ENCODE data around the genes YPEL4, OR9Q2, GLYATL2 and GLYATL1.

- PRO-cap = no peak
Measured at GRCh38 chr11:57327208-57327583, 2.4 kb upstream of the TNKS1BP1 start.

- PRO-cap = no peak
Measured at GRCh38 chr11:57328115-57328822, 3.5 kb upstream of the TNKS1BP1 start.

DNA sequence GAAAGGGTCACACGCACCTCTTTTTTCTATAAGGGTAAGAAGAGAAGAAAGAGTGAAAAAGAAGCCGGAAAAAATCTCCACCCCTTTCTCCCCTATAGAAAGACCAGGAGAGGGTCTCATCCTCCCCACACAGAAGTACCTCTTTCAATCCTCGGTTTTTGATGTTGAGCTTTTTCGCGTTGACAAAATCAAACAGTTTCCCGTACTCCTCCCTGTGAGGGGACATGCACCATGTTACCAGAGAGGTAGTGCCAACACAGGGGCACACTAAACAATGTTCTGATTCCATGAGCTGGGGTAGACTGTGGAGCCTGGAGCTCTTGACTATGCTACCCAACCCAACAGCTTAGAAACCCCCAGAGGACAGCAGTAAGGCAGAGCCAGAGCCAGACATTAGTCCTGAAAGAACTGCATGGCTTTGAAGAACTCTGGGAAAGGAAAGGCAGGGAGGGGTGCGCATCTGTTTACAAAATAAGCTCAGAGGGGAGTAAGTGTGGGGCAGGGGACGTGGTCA, 4.9 kb downstream of the SSRP1 start:
- PRO-cap = no peak

DNA sequence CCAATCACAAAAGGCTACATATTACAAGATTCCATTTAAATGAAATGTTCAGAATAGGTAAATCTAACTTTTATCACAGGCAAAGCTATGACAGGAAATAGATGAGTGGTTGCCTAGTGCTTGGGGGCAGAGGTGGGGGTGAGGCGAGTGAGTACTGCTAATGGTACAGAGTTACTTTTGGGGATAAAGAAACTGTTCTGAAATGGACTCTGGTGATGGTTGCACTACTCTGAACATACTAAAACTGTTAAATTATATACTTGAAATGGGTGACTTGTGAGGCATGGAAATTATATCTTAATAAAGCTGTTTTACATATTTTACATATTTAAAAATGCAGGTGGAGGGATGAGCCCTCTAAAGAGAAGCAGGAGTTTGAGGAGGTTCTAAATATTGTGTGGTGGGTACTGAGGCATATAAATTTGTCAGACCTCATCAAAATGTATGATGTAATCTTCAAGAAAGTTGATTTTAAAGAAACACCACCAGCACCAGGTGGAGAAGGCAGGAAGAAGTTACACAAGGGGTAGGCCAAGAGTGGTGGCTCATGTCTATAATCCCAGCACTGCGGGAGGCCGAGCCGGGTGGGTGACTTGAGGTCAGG, 3.6 kb downstream of the SLC43A1 start:
- PRO-cap = no peak

GRCh38 chr11:57649735-57650470, at the start of gene YPEL4:
YPEL4 (minus strand) TSS chr11:57649912.
- PRO-cap = unidirectional peak, minus-strand start at chr11:57649912

GRCh38 chr11:57668864-57669150, 893 bp downstream of the ZDHHC5 start:
- PRO-cap = no peak

DNA sequence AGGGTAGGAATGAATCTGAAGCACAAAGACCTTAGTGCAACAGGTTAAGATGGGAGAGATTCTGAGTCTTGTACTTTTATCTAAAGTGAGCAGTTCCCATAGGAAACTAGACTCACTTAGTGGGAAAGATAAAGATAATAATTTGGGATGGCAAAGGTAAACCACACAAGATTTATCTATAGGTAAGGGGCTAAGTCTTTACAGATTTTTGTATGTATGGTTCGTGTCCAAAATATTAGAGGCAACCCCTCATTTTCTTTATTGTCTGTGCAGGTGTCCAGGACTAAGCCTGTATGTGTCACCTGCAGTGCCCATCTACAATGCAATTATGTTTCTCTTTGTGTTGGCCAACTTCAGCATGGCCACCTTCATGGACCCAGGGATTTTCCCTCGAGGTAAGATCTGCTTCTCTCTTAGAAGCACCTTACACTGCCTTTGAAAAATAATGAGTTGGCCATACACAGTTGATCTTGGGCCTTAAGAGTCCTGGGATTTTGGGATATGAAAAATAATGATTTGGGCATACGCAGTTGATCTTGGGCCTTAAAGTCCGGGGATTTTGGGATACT, 14.3 kb downstream of the ZDHHC5 start:
- PRO-cap = no peak

DNA sequence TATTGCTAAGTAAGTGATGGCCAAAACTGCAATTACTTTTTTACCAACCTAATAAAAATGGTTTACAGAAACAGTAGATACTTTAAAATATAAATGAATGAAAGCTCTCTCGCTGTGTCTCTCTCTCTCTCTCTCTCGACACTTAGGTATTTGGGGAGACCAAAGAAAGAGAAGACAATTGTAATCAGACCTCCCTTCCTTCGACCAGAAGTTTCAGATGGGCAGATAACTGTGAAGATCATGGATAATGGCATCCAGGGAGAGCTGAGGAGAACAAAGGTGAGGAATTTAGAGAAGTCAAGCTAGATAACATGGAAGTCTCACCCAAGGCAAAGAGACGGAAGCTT, 18.4 kb downstream of the MED19 start:
- PRO-cap = no peak

GRCh38 chr11:57735620-57736322, 5.5 kb upstream of the SELENOH start:
- PRO-cap = no peak

GRCh38 chr11:57779195-57779853, 17.7 kb downstream of the CTNND1 start:
- PRO-cap = no peak

- PRO-cap = no peak
Measured at GRCh38 chr11:57791124-57791637, 29.6 kb downstream of the CTNND1 start.

- PRO-cap = no peak
Measured at GRCh38 chr11:58058282-58059256, 27.8 kb downstream of the OR6Q1 start.

GRCh38 chr11:58188735-58189207, at the start of gene OR9Q2:
OR9Q2 (plus strand) TSS chr11:58189070.
- PRO-cap = no peak

- PRO-cap = no peak
Measured at GRCh38 chr11:58523986-58524871, 16.3 kb upstream of the OR5B21 start.

DNA sequence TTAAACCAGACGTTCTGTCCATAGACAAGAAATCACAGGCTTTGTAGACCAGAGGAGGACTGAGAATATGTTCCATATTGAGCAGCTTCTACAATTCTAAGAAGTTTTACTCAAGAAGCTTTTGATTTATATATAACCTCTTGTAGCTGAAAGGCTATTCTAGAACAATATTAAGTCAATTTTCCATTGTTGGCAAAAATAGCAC, at the start of gene GLYATL2:
Gene GLYATL2 (minus strand): TSS at position 101 of the 205 bp plus-strand sequence.
- PRO-cap = no peak

- PRO-cap = no peak
Measured at GRCh38 chr11:58939071-58939652, at the start of gene GLYATL1. GLYATL1 (plus strand) TSS chr11:58939488.

GRCh38 chr11:58941933-58942353, 2.7 kb downstream of the GLYATL1 start:
- PRO-cap = no peak

DNA sequence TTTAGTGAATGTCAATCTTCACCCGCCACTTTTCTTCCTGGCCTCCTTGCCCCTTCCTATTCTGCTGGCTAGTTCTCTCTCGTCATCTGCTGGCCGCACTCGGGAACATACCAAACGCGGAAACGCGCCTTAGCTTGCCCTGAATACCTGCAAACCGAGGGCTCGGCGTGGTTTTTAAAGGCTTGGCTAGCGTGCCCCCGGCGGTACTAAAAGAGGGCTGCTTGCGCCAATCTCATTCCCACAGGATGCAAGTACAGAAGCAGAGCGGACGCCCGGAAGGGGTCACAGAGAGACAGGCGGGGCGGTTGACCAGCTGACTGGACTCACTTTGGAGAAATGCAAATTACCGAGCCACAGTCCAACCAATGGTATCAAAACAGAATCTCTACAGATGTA, 24.5 kb downstream of the GLYATL1 start:
- PRO-cap = no peak

DNA sequence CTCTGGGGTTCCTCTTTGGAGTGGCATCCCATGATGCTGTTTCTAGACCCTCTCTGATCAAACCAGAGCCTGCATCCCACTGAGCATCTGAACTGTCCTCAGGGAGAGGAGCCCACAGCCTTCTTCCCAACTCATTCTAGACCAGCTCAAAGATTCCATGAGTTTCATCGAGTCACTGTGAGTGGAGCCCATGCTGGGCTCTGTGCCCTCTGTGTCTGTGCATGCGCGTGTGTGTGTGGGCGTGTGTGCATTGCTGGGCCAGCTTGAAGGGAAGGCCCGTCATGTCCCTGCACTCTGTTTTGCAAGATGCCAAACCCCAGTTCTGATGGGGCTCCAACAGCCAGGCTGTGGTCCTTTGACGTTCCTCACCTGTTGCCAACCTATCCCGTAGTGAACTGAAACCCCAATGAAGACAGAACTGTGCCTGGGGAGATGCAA, 7.1 kb downstream of the MPEG1 start:
- PRO-cap = no peak

DNA sequence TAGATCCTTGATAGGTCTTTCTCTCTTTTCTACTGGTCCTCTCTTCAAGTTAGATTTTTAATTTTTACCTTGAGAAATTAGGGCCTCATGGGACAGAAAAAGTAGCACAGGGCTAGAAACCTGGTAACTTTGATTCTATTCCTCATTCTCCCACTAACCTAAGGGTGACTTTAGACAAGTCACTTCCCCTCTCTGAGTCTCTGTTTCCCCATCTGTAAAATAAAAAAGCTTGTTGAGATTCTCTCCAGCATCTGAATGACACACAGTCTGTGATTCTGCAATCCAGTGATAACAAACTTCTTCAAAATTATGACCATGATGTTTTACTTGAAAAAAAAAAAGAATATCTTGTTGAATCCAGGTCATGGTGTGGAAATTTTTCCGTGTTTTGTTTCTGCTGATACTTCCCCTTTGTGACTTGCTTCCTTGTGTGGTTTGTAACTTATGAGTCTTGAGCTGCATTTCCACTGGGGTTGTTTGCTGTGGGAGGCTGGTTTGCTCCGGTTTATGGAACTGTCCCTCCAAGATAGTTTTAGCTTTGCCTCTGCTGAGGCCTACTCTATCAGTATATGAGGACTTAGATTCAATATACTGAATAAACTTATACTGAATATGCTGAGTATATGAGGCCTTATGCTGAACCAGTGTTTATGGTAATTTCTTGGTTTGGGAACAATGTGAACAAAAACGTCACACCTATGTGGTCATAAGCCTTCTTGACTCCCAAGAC, 9.9 kb upstream of the MPEG1 start:
- PRO-cap = no peak

Measured in REH cell (cell line).